ENCODE data around the genes HLA-E and GNL1.

- RRBS = no CpG with 5 or more reads among the region's 5 CpGs
Observed at GRCh38 chr6:30156028-30156650, 4.9 kb downstream of the TRIM10 start.

- RRBS = no CpG with 5 or more reads among the region's 9 CpGs
Observed at GRCh38 chr6:30200494-30201414, 12.5 kb downstream of the TRIM26 start.

GRCh38 chr6:30212495-30213243, 537 bp downstream of the TRIM26 start:
- RRBS = 2% methylated on average over 4 of the region's 20 CpGs

GRCh38 chr6:30305945-30306772, 20.6 kb upstream of the TRIM39 start:
- RRBS = no CpG with 5 or more reads among the region's 8 CpGs

GRCh38 chr6:30465117-30465338, 24.3 kb upstream of the HLA-E start:
- RRBS = no CpG with 5 or more reads among the region's 1 CpG

DNA sequence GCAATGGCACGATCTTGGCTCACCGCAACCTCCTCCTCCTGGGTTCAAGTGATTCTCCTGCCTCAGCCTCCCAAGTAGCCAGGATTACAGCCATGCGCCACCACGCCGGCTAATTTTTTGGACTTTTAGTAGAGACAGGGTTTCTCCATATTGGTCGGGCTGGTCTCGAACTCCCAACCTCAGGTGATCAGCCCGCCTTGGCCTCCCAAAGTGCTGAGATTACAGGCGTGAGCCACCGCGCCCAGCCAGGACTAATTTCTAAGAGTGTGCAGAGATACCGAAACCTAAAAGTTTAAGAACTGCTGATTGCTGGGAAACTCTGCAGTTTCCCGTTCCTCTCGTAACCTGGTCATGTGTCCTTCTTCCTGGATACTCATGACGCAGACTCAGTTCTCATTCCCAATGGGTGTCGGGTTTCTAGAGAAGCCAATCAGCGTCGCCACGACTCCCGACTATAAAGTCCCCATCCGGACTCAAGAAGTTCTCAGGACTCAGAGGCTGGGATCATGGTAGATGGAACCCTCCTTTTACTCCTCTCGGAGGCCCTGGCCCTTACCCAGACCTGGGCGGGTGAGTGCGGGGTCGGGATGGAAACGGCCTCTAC, at the start of gene HLA-E:
Gene HLA-E (plus strand): TSS at position 484 of the 604 bp plus-strand sequence.
- RRBS = no CpG with 5 or more reads among the region's 26 CpGs

DNA sequence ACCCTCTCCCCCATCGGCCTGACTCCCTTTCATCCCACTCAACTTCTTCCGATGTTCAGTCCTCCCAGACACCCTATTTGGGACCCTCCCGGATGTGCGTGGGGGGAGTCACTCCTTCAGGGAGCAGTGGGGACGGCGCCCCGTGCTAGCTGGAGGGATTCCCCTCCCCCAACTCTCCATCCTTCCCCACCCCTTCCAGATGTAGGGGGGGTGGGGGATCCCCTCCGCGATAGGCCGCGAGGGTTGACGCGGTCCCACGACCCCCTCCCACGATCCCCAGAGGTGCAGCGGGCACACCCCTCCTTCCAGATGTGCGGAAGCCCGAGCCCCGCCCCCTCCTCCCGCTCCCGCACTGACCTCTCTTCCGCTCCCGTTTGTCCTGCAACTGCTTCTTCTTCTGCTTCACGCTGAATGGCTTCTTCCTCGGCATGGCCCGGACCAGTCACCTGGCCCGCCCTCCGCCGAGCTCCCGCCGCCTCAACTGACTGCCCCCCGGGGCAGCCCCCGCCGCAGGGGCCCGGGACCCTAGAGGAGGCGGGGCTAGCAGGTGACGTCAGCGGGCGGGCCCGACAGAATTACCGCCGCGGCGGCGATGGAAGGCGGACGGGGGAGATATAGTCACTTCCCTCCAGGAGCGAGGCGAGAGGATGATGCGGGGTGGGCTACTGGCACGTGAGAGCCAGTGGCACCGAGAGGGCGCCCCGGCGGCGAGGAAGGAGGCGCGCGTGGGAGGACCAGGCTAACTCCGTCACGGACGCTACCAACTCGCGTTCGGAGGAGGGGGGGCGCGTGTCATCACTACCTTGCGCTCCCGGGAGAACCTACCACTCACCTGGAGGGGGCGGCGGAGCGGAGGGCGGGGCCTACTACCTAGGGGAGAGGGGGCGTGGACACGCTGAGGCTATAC, at the start of gene GNL1:
Gene GNL1 (minus strand): TSS at position 716 of the 907 bp plus-strand sequence.
- RRBS = 1% methylated on average over 21 of the region's 75 CpGs

GRCh38 chr6:30556681-30557163, 373 bp upstream of the PRR3 start:
- RRBS = under 1% methylated on average over 4 of the region's 22 CpGs

DNA sequence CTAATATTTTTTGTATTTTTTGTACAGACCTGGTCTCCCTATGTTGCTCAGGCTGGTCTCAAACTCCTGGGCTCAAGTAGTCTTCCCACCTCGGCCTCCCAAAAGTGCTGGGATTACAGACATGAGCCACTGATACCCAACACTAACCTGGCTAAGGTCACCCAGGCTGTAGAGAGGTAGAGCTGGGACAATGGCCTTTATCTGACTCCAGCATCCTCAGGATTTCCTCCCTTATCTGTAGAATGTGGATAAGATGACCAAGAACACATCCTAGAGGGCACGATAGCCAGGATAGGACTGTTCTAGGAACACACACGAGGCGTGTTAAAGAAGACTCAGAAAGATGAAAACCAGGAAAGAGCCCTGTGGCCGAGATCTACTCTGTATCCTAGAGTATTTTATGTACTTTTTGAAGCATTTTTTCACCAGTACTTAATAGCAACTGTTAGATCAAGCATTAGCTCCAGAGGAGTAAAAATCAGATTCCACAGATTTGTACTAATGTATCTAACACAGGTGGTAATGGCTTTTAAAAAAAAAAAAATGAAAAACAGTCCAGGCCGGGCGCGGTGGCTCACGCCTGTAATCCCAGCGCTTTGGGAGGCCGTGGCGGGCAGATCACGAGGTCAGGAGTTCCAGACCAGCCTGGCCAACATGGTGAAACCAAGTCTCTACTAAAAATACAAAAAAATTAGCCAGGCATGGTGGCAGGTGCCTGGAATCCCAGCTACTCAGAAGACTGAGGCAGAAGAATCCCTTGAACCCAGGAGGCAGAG, 17.3 kb downstream of the PPP1R10 start:
- RRBS = no CpG with 5 or more reads among the region's 13 CpGs

- RRBS = no CpG with 5 or more reads among the region's 7 CpGs
Observed at GRCh38 chr6:30618411-30618979, 855 bp downstream of the MRPS18B start.

DNA sequence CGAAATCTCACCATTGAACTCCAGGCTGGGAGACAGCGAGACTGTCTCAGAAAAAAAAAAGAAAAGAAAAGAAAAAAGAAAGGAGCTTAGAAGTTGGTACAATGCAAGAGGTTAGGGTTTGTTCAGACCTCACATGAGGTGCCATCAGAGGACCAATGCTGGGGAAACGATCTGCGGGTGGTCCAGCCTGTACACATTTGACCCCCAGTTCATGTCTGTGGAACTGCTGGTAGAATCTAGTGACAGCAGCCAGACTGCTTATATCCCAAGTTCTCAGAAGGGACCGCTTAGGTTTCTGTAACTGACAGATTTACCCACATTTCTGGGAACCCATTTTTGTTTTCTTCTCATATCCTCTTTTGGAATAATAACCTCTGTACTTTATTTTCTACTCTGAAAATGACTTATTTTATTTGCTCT, 4.7 kb downstream of the PPP1R18 start:
- RRBS = no CpG with 5 or more reads among the region's 5 CpGs

GRCh38 chr6:30707339-30707538, 9.8 kb downstream of the MDC1 start:
- RRBS = no CpG with 5 or more reads among the region's 1 CpG

GRCh38 chr6:30712969-30713653, 4.0 kb downstream of the MDC1 start:
- RRBS = no CpG with 5 or more reads among the region's 3 CpGs

GRCh38 chr6:30719178-30719676, 925 bp upstream of the TUBB start:
- RRBS = no CpG with 5 or more reads among the region's 7 CpGs

- RRBS = no CpG with 5 or more reads among the region's 3 CpGs
Observed at GRCh38 chr6:30725723-30726327, 5.7 kb downstream of the TUBB start.

- RRBS = no CpG with 5 or more reads among the region's 5 CpGs
Observed at GRCh38 chr6:30747944-30748806, 3.8 kb upstream of the IER3 start.

- RRBS = no CpG with 5 or more reads among the region's 9 CpGs
Observed at GRCh38 chr6:30764051-30764701, 19.8 kb upstream of the IER3 start.

DNA sequence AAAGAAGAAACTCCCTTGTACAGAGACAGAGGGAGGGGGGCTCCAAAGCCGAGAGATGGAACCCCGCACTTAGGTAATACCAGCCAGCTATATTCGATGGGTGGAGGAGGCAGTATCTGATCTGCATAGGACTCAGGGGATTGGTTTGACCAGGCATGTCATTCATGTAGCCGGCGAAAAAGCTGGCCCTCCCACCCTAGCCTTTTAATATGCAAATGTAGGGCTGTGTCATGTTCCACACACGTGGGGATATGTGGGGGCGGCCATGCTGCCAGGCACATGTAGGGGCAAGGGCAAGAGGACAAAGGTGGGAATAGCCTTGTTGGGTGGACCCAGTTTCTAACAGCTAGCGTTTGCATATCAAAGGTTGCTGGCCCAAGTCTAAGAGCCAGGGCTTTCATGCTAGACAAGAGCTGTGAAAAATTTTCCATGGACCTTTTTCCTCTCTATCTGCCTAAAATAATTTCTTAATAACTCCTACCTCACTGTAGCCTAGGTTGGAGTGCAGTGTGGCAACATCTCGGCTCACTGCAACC, 39.1 kb upstream of the DDR1 start:
- RRBS = no CpG with 5 or more reads among the region's 9 CpGs

GRCh38 chr6:30885983-30886851, 1.9 kb downstream of the DDR1 start:
- RRBS = no CpG with 5 or more reads among the region's 18 CpGs